ENCODE measurements around a stretch of chr1.

DNA sequence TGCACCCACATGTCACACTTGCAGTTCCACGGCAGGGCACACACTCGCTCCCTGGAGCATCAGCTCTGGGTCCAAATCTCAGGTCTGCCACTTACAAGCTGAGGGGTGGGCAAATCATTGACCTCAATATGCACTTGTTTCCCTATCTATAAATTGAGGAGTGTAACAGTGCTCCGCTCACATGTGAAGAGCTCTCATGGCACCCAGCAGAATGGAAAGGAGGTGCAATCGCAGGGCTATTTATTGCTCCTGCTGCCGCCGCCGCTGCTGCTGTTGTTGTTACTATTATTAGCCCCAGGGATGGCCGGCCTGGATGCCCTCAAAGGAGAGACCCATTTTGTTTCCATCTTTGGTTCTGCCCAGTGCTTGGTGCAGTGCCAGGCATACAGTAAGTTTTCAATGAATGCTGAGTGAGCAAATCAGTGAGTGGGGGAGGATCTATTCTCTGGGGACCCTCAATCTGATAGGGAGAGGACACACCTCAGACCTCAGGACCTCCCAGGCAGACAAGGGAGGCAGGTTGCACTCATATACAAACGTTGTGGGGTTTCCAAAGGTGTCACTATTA lies 136.1 kb downstream of the ACTL8 start:
- RRBS = no CpG with 5 or more reads among the region's 9 CpGs

DNA sequence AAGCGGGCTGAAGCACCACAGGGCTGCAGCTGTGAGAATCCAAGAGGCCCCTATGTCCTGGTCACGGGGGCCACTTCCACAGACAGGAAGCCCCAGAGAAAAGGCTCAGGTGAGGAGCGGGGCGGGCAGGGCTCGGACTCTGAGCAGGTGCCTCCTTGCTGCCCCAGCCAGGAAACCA lies 399 bp downstream of the KLHDC7A start:
- RRBS = no CpG with 5 or more reads among the region's 5 CpGs

- RRBS = no CpG with 5 or more reads among the region's 12 CpGs
These were observed 7.9 kb downstream of the IFFO2 start for GRCh38 chr1:18948428-18949042.

GRCh38 chr1:18949808-18950401 lies 6.6 kb downstream of the IFFO2 start:
- RRBS = no CpG with 5 or more reads among the region's 18 CpGs

DNA sequence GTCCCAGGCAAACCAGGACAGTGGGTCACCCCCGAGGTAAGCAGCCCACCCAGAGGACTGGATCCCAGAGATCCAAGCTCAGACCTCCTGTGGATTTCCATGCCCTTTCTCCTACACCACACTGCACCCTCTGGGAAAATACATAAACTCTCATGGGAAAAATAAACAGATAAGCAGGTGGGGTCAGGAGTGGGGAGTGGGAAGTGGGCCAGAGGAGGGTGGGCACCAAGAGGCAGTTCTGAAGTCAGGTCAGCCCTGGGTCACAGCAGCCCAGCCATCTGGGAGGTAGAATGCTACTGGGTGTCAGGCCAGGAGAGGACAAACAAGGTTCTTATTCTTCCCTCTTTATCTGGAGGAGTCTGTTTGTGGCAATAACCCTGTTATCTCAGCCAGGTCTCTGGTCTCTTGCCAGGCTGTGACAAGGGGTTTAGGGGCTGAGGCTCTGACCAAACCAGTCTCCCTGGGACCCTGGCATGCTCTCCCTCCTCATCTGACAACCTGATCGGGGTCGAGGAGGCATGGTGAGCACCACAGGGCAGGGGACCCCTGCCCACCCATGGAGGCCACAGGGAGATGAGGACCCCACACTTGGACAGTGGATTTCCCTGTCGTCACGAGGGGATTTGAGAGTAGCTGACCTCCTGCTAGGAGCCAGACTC lies 51.1 kb upstream of the IFFO2 start:
- RRBS = no CpG with 5 or more reads among the region's 5 CpGs

DNA sequence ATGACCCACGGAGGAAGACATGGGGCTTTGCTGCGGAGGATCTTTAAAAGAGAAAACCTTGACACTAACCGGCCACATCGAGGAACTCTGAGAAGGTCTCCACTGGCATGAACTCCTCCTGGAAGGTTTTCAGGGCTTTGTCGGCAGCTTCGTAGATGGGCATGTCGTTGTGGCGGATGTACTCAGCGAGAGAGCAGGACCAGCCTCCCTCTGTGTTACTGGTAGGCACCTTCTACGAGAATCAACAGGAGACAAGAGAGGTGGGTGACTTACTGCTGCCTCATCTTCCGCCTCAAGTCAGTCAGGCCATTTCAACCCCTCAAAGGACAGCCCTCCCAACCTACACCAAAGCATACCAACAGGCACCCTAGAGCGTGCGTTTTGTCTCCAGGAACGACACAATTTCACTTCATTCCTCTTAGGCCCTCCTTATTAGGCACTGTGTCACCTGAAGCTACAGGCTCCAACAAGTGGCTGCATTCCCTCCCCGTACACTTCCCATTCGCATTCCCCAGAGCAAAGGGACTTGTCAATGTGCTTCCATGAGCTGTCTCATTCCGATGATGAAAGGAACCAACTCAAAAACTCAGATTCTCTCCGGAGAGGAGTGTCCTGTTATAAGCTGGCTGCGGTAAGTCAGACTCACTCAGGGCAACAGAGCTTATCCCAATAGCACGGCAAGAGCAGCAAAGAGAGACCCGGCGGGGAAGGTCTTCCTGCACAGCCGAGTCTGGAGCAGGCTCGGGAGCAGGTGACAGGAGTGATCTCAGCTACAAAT lies 120.4 kb upstream of the IFFO2 start:
- RRBS = 90% methylated on average over 4 of the region's 24 CpGs

DNA sequence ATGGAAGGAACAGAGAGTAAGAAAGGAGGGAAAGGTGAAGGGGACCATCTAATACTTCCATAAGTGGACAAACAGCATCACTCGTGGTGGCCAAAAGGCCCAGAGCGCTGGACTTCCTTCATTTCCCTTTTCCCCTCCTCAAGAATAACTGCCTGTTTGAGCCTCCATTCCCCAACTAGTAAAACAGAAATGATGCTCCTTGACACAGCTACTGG lies 111.2 kb downstream of the UBR4 start:
- RRBS = no CpG with 5 or more reads among the region's 2 CpGs

GRCh38 chr1:19100239-19100753 lies 109.8 kb downstream of the UBR4 start:
- RRBS = no CpG with 5 or more reads among the region's 6 CpGs

- RRBS = no CpG with 5 or more reads among the region's 12 CpGs
These were observed 97.6 kb downstream of the UBR4 start for GRCh38 chr1:19112556-19112836.

GRCh38 chr1:19153269-19153530 lies 56.9 kb downstream of the UBR4 start:
- RRBS = no CpG with 5 or more reads among the region's 6 CpGs

- RRBS = 1% methylated on average over 14 of the region's 18 CpGs
These were observed 225 bp downstream of the UBR4 start for GRCh38 chr1:19209950-19210132.

GRCh38 chr1:19211226-19211632 lies 1.2 kb upstream of the UBR4 start:
- RRBS = no CpG with 5 or more reads among the region's 6 CpGs

GRCh38 chr1:19269784-19269998 lies 18.1 kb downstream of the MRTO4 start:
- RRBS = no CpG with 5 or more reads among the region's 1 CpG

DNA sequence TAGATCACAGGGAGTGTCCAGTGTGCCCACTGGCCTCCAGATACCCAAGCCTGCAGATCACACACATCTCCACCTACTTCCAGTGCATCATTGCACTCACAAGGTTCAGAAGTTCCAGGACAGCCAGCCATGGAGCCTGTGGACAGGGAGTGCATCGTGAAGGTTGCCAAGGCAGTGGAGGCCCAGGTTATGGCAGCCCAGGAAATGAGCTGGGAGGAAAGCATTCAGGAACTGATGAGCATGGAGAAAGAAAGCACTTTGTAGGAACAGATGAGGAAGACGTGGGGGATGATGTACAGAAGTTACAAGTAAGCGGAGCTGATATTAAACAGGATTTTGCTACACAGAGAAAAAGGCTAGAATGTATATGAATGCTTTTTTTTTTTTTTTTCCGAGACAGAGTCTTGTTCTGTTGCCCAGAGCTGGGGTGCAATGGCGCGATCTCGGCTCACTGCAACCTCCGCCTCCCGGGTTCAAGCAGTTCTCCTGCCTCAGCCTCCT lies 8.3 kb upstream of the AKR7A3 start:
- RRBS = no CpG with 5 or more reads among the region's 9 CpGs

GRCh38 chr1:19424914-19425388 lies 60.4 kb downstream of the CAPZB start:
- RRBS = no CpG with 5 or more reads among the region's 1 CpG

DNA sequence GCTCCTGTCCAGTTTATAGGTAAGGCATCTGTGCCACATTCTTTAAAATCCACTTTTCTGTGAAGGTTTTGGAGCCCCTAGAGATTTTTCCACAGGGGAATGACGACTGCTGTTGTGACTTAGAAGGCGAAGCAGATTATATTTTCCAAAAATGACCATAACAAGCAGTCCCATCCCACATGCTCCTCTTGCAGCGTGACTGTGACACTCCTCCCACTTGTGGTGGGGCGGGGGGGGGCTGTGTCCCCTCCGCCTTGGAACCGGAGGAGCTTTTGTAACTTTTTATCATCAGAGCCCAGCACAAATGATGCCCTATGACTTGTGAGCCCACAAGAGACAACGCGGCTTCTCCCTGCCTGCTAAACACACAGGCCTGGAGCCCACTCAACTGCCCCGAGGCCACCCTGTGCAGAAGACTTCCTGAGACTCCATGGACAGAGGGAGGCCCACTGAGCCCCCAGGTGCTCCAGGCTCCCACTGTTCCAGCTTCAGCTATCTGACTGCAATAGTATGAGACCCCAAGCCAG lies 59.1 kb downstream of the CAPZB start:
- RRBS = no CpG with 5 or more reads among the region's 9 CpGs

DNA sequence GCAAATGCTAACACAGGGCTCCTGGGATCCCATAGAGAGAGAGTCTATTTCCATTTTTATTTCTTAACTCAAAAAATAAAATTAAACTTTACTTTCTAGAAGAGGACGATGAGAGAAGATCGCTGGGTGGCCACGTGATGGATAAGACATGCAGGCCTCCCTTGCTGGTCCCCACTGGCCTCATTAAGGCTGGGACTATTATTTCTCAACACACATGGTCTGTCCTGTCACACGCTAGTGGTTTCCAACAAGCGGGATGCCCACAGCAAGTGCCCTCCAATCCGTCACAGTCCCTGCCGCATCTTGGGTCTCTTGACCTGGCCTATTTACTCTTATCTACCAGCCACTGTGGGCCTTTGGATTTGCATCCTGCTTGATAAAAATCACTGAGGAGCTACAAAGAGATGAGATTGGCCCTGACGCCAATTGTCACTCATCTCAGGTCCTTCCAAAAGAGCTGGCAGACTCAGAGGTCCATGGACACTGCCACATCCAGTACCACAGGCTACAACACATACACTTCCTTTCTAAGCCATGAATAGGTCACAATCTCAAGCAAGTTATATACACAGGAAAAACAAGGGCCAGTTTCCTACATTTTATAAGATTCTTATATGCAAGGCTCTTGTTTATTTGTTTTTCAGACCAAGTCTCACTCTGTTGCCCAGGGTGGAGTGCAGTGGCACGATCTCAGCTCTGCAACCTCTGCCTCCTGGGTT lies 29.9 kb downstream of the CAPZB start:
- RRBS = no CpG with 5 or more reads among the region's 9 CpGs

DNA sequence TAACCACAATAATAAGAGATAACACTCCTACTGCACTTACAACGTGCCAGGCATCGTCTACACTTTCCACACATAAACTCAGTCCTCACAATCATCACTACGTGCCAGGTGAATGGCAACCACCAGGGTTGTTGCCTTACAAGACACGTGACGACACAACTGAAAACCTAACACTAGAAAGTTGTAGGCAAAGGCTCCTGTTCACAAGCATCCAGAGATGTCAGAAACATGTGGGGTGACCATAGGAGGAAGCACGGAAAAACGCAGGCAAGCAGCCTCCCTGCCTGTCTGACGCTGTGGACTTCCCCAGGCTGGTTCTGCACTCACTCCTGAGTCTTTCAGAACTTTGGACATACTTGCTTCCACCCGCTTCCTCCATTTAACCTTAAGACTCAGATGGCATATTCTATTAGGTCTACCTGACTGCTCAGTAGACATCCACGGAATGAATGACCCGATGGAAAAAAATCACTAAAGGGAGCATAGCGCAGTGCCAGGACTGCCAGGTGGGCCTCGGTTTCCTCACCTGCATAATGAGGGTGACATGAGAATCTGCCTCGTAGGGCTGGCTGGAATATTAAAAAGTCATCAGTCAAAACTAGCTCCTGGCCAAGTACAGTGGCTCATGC lies 6.9 kb downstream of the CAPZB start:
- RRBS = no CpG with 5 or more reads among the region's 14 CpGs

- RRBS = no CpG with 5 or more reads among the region's 7 CpGs
These were observed 48.3 kb upstream of the CAPZB start for GRCh38 chr1:19533609-19534032.

DNA sequence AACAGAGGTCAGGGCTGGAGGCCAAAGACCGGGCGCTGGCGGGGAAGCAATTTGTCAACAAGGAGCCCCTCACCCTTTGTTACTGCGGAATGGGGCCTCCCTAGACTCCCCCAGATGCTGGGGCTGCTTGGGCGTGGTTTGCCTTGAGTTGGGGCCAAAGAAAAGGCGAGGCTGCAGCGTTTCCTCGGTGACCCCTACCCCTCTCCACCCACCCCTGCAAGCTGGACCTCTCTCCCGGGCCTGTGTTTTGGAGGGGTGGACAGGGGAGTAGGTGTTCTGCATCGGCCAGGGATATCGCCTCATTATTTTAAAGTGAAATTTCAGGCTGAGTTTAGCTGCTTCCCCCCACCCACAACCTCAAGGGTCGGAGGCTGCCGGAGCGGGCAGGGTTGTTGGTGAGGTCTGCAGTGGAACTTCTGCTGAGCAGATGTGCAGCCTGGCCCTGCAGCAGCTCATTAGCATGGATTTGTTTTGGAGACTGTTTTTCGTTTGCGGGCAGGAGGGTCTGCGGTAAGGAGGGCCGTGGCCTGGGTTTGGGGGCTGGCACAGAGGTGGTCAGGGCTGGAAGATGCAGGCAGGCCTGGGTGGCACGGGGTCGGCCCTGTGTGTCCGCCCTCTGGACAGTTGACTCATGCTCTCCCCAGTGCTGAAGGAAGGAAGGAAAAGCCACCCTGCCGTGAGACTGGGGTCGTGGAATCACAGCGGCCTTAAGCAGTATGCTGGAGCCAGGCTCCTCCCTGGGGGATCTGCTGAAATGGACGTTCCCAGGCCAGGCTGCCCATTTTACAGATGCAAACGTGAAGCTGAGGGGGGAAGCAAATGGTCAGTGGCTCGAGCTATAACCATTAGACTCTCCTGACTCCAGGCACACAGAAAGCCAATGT lies 1.7 kb downstream of the NBL1 start:
- RRBS = no CpG with 5 or more reads among the region's 27 CpGs

Data from HCT116 (cell line).